Kidney epithelial cell (primary cell): ENCODE results near the genes DEFB125 and DEFB126.

DNA sequence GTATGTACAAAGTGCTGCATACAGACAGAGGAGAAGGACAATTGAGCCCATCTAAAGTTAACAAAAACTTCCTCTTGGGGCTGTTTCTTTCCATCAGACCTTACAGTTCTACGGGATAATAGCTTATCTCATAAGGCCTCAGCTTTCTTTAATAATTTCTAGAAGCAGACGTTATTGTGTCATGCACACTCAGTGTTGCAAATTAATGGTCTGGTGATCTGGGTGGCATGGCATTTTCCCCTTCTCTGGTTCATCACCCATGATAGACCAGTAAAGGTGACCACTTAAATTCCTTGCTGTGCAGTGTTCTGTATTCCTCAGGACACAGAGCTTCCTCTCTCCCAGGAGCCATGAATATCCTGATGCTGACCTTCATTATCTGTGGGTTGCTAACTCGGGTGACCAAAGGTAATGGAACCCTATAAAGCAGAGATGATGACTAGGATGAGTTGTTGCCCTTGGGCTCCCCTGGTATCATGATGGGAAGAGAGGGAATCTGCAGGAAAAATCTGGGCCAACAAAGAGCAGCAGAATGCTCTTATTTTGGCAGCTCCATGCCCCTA, at the start of gene DEFB125:
TSS of gene DEFB125 (plus strand) at position 313 of the 563 bp plus-strand sequence.
- RAMPAGE, long total RNA: no peak
- RRBS: no CpG with 5 or more reads among the region's 3 CpGs

GRCh38 chr20:142514-142793, at the start of gene DEFB126:
Gene DEFB126, plus strand, starts transcription at chr20:142590.
- RAMPAGE, long total RNA: no peak
- RRBS: no CpG with 5 or more reads among the region's 1 CpG

DNA sequence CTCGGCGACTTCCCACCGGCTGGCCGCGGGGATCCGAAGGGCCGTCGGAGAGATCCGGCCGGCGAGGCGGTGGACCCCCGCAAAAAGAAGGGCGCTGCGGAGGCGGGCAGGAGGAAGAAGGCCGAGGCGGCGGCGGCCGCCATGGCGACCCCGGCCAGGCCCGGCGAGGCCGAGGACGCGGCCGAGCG, 366 bp downstream of the ZCCHC3 start:
- RAMPAGE, long total RNA: no peak
- RRBS: under 1% methylated on average over 18 of the region's 30 CpGs

DNA sequence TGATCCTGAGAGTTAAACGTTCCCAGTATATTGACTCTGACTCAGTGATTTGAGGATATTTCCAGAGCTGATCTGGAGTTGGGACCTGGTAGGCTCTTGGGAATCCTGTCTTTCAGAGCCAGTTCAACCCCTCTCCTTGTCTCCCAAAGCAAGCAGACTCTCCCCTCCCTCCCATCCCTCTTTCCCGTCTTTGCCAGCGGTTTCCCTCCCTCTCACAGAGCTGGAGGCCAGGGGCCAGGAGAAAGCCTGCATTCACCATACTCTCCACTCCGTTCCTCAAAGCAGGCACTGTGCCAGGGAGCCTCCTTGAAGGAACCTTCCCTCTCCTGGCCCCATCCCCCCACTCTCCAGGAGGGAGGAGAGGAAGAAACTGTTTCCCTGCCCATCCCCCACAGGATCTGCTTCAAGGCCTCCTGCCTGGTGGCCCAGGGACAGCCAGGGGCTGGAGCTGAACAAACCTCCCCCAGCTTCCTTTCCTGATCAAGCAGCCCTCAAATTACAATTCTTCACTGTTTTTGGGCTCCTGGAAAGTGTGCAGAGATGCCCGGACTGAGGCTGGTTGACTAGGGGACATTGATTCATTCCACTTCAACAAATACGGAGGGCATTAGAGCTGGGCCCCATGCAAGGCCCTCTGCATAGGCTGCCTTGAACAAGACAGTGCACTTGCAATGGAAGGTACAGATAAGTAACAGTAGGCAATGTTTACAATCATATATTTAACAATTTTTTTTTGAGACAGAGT, 3.8 kb downstream of the ZCCHC3 start:
- RAMPAGE, long total RNA: no peak
- RRBS: no CpG with 5 or more reads among the region's 6 CpGs

- RAMPAGE, long total RNA: no peak
- RRBS: 80% methylated on average over 1 of the region's 8 CpGs
Measured at GRCh38 chr20:322157-322877, 3.0 kb upstream of the SOX12 start.

- RAMPAGE, long total RNA: no peak
- RRBS: no CpG with 5 or more reads among the region's 16 CpGs
Measured at GRCh38 chr20:332235-333526, 7.3 kb downstream of the SOX12 start.

DNA sequence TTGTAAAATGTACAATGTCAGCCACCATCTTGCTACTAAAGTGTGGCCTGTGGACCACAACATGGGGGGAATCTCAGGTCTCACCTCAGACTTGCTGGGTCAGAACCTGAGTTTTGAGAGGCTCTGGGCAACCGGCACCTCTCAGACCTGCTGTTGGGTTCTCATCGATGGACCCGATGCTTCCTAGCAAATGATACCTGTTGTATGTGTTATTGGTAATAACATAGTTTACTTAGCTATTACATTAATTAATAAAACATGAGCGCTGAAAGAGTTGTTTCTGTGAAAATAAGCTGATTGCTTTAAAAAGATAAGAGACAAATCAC, 5.5 kb downstream of the RBCK1 start:
- RAMPAGE, long total RNA: no peak
- RRBS: no CpG with 5 or more reads among the region's 4 CpGs

GRCh38 chr20:461377-462182, 753 bp downstream of the TBC1D20 start:
- RAMPAGE, long total RNA: no peak
- RRBS: 1% methylated on average over 20 of the region's 59 CpGs

DNA sequence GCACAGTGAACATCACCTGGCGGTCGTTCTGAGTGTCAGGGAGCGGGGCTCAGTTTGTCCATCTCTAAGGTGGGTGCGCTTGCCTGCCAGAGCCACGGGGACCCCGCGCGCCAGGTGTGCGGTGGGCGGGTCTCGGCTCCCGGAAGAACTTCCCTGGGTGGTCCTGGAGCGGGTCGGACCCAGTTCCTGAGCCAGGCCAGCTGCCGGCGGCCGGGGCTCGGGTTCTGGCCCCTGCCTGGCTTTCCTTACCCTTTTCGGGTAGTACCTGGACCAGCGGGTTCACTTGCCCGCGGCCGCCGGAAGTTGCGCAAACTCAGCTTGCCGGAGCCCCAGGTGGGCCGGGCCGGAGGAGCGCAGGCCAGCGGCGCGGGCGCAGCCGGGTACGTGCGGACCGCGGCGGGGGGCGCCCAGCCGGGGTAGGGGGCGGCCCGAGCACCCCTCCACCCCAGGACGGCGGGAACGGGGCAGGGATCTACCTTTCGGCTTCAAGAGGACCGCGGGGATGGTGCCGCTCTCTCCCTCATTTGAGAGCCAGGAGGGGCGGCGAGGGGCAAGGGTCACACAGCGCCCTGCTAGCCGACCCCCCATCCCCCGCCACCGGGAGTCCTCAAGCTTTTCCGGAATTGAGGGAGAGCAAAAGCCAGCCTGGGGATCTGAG, 7.6 kb downstream of the FAM110A start:
- RAMPAGE, long total RNA: no peak
- RRBS: 3% methylated on average over 12 of the region's 57 CpGs

GRCh38 chr20:844198-845312, 11.0 kb downstream of the FAM110A start:
- RAMPAGE, long total RNA: no peak
- RRBS: 20% methylated on average over 26 of the region's 67 CpGs

DNA sequence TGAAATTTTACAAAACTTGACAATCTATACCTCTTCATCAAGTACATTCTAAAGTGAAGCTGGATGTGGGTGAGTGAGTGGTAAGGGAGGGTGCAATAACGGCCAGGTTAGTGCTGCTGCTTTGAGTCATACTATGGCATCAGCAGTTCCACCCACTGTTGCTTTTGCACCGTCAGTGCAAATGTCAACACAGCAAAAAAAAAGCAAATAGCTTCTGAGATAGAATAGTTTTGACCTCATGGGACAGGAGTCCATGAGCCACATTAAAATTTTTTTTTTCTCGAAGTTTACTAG, 31.8 kb downstream of the PSMF1 start:
- RAMPAGE, long total RNA: no peak
- RRBS: no CpG with 5 or more reads among the region's 3 CpGs

- RAMPAGE, long total RNA: no peak
- RRBS: no CpG with 5 or more reads among the region's 6 CpGs
Measured at GRCh38 chr20:1215695-1216108, 10.1 kb upstream of the RAD21L1 start.

- RAMPAGE, long total RNA: no peak
- RRBS: no CpG with 5 or more reads among the region's 12 CpGs
Measured at GRCh38 chr20:1333387-1334343, 4.7 kb upstream of the SDCBP2 start.

GRCh38 chr20:1418170-1418734, 25.4 kb upstream of the FKBP1A start:
- RAMPAGE, long total RNA: start-site peak on the minus strand at chr20:1418272-1418343, 16 and 7 reads in 2 replicates
- RRBS: no CpG with 5 or more reads among the region's 4 CpGs

DNA sequence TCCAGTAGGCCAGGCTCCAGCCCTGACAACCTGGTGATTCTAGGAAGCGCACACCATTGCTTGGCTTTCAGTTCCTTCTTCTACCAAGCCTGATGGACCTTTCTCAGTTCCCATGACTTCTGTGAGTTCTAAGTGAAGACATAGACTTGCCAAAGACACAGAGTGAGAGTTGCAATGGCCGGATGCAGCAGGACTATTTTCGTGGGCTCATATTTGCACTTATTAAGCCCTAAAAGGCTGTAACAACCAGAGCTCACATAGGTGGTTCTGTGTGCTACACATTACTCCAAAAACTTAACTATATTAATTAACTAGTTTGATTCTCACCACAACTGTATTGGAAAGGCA, 21.6 kb downstream of the SIRPD start:
- RAMPAGE, long total RNA: no peak
- RRBS: no CpG with 5 or more reads among the region's 3 CpGs

DNA sequence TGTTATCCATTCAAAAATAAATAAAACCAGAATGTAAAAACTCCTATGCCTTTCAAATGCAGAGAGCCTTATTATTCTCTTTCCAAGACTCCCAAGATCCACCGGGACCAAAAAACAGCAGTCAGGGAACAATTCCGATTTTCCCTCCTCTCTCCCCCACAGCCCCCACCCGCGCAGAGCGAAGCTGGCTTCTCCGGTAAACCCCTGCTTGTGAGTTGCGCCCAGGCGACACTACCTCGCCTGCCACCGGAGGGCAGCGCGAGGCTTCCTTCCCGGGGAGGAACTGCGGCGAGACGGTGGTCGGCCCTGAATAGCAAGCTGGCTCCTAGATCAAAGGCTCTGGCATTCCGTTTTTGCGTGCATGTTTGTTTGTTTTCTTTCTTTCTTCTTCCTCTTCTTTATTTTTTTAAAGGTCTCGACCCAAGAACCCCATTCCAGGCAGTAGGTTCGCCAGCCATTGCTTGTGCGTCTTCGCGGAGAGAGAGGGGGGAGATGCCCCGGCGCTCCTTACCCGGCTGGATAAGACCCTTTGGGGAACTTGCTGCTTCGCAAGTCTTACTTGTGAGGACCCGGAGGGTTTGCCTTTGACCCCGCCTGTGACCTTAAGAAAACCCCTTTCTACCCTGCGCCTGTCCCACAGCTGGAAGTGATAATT, 92.8 kb upstream of the SIRPA start:
- RAMPAGE, long total RNA: no peak
- RRBS: 2% methylated on average over 10 of the region's 31 CpGs

DNA sequence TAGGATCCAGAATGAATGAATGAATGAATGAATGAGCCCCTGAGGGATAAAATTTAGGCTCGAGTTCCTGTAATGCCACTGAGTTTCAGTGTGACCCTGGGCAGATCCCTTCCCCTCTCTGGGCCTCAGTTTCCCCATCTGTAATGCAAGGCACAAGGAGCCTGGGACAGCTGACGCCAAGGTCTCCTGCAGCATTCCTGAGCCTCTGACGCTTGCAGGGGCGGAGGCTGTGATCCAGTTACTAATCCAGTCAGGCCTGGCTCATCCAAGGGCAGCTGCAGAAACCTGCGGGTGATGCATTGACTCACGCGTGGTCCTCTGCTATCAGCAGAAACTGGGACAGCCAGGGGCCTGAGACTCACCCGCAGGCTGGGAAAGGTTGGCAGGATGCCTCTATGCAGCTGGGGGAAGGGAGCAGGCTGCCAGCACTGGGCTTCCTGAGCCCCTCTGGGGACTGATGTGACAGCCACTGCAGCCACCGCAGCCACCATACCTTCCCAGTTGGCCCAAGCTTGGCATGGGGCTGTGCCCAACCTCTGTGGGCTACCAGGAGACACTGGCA, 65.0 kb upstream of the SIRPA start:
- RAMPAGE, long total RNA: no peak
- RRBS: no CpG with 5 or more reads among the region's 9 CpGs

GRCh38 chr20:1874225-1875538, 20.5 kb upstream of the SIRPA start:
- RAMPAGE, long total RNA: no peak
- RRBS: 11% methylated on average over 1 of the region's 23 CpGs

DNA sequence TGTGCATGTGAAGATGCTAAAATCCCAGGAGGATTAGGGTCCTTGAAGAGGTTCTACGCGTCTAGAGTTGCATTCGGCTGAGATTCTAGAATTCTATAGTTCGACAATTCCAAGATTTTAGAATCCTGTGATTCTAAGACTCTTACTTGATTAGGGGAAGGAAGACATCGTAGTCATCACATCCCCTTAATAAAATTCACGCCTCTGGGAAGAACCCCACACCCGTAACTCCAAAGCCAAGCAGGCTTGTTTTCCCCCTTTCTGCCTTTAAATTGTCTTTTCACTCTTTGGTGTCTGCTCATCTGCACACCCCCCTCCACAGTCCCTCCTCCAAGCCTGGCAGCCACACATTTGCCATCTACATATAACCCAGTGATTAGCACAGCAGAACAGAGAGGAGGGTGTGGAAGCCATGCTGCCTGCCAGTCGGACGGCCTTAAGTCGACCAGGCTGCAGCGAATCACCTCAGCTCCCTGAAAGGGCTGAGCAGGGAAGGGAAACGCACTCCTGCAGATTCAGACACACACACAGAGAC, 11.5 kb upstream of the SIRPA start:
- RAMPAGE, long total RNA: no peak
- RRBS: no CpG with 5 or more reads among the region's 12 CpGs

- RAMPAGE, long total RNA: no peak
- RRBS: no CpG with 5 or more reads among the region's 9 CpGs
Measured at GRCh38 chr20:1934622-1935235, 39.5 kb downstream of the SIRPA start.